ENCODE measurements around a stretch of chr6.

- PRO-cap, result no peak
Observed at GRCh38 chr6:163460029-163460767, 45.7 kb downstream of the QKI start.

DNA sequence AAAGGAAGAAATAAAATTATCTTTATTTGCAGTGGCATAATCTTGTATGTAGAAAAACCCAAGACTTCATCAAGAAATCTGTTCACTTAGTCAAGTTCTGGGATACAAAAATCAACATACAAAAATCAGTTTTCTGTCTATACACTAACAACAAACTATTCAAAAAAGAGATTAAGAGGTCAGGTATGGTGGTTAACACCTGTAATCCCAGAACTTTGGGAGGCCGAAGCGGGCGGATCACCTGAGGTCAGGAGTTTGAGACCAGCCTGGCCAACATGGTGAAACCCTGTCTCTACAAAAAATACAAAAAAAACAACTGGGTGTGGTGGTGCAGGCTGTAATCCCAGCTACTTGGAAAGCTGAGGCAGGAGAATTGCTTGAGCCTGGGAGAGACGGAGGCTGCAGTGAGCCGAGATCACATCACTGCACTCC lies 51.2 kb downstream of the QKI start:
- PRO-cap, result no peak

DNA sequence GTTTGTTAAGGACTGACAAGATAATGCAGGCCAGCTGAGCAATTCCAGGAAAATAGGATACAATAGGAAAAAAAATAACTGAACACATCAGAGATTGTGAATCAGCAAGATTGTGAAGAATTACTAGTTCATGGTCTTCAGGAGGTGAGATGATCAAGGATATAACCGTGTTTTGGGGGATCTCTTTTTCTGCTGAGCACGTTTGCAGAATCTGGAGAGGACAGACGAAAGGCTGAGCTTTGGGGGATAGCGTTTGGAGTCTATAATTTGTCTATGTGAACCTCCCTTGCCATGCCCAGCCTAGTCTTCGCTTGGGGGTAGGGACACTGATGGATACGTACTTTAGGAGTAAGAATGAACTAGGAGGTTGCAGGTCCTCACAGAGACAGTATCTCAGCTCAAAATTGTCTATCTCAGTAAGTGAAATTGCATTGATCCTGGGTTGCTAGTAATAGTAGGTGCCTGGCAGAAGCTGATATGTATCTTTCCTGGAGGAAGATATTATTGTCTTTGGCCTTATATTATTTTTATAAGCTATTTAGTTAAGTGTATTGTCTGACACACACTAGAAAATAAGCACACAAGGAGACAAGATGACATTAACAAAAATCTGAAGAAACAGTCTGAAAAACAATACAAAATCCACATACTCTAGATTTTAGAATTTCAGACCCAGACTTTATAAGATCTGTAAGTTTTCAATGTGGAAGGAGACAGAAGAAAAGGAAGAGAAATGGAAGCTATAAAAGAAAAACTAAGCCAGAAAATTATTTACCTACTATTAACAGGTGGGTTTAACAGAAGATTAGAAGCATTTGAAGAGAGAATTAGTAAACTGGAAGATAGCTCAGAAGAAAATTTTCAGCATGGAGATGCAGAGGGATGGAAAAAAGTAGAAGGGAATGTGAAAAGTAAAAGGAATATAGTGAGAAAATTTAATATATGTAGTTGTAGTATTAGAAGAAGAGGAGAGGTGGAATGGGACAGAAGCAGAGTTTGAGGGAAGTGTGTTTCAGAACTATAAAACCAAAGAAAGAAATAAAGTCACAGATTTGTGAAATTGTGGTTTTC lies 55.8 kb downstream of the QKI start:
- PRO-cap, result no peak

GRCh38 chr6:163474306-163474924 lies 59.9 kb downstream of the QKI start:
- PRO-cap, result no peak

DNA sequence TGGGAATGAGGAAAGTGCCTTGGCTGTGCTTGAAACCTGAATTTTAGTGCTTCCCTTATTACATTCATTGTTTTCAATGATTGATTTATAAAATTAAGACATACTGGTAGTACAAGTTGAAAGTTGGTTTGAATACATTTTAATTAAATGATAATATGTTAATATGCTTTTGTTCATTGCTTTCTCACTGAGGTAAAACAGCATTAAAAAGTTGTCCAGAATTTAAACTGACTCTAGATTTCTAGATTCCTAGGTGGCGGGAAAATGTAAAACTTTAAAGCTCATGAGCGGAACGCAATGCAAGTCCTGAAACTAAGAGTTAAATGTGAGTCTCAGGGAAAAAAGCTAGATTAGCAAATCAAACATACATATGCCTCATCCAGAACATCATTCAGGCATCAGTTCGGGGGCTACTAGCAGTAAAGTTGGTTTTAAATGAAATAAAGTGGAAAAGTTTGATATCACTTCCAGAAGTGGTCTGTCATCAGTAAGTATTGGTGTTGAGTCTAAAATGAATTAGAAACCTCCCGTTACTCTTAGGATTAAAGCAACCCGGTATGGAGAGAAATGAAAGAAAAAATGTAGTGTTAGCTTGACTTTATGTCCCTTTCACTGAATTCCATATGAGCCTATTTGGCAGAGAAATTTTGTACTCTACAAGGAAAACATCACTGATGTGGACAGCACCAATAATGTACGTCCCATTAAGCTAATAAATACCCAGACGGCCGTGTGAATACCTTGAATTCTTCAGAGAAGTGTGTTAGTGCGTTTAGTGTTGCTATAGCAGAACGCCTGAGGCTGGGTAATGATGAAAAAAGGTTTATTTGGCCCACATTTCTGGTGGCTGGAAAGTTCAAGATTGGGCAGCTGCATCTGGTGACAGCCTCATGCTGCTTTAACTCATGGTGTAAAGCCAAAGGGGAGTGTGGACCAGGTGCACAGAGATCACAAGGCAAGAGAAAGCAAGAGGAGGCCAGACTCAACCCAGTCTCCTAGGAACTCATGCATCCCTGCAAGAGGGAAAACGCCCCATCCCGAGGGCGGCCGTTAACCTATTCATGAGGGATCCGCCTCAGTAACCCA lies 164.2 kb downstream of the QKI start:
- PRO-cap, result unidirectional peak, plus-strand start at position 722 of the sequence

DNA sequence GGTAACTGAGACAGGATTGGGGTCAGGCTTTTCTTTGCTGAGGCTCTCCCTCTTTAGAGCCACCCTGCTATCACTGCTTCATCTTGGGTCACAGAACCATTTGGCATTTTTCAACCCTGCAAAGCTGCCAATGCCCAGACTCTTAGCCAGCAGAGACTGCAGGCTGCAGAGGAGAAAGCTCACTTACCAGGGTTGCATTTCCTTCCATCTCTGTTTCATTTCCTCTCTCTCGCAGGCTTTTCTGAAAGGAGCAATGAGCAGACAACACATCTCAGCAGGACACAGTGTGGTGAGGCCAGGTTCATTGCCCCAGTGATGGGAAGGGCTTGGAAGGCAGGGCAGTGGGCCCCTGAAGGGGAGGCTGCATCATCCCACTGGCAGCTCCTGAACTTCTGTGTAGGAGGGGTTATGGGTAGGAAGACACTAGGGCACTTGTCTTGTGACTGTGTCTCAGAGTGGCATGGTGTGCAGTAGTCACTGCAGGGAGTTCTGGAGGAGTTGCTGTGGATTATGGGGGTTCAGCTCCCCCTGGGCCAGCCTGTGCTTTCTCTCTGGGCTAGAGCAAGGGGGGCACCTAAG lies 246.7 kb downstream of the QKI start:
- PRO-cap, result no peak

DNA sequence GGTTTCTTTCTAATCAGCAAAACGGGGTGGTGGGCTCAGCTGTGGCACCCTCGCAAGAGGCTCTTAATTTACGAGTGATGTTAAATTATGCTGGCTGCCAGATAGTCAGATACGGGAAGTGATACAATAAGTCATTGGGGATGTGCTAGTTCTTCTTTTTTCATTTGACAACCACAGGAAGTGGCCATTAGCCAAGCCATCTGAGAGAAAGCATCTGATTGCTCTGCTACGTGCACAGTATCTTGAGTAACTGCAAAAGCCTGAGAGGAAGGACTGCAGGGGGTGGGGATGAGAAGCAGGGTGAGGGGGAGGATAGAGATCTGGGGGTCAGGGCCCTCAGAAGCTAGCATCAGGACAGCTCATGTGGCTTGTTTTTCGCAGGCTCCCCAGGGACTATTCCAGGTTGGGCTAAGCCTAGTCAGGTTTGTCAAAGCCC lies 253.2 kb downstream of the QKI start:
- PRO-cap, result no peak

DNA sequence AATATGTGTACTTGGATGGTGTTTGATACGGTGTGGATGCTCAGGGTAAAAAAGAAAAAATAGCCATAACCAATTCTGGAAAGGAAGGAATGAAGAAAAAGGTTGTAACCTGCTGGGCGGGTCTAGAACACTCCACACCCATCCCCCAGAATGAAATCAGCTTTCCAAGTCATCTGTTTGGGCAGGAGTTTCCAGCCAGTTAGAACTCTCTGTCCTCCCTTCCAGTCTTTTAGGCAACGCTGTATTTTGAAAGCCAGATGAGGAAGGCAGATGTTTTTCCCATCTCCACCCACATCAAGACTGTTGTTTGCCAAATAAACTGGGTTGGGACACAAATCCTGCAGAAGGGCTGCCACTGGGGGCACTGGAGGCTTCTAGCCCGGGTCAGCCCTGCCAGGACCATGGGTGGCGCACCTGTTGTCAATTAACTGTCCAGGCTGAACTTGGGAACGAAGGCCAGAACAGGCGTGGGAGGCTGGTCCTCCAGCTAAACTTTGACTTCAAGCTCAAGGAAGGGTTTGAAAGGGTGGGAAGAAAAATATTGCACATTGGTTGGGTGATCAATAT lies 297.1 kb downstream of the QKI start:
- PRO-cap, result no peak

GRCh38 chr6:163945702-163946338 lies 531.3 kb downstream of the QKI start:
- PRO-cap, result no peak

DNA sequence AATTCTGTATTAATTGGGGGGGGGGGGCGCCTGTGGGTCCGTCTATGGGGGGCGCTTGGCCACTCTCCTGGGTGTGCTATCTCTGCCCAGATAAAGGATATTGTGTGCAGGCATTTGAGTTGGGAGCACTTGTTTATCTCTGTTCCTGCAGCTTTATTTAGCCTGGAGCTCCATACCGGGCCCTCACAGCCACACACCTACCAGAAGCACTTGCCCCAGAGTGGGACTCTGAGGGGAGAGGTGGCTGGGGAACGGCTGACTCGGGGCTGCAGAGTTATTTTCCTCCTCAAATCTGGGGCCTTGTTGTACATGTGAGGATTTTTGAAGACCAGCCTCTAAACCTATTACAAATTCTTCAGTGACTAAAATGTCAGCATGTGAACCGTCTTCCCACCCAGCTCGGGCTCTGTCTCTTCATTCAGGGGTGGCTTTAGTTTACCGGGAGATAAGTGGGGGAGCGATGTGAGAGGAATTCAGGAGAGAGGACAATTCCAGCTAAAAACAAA lies 548.7 kb downstream of the QKI start:
- PRO-cap, result unidirectional peak, plus-strand start at position 226 of the sequence

DNA sequence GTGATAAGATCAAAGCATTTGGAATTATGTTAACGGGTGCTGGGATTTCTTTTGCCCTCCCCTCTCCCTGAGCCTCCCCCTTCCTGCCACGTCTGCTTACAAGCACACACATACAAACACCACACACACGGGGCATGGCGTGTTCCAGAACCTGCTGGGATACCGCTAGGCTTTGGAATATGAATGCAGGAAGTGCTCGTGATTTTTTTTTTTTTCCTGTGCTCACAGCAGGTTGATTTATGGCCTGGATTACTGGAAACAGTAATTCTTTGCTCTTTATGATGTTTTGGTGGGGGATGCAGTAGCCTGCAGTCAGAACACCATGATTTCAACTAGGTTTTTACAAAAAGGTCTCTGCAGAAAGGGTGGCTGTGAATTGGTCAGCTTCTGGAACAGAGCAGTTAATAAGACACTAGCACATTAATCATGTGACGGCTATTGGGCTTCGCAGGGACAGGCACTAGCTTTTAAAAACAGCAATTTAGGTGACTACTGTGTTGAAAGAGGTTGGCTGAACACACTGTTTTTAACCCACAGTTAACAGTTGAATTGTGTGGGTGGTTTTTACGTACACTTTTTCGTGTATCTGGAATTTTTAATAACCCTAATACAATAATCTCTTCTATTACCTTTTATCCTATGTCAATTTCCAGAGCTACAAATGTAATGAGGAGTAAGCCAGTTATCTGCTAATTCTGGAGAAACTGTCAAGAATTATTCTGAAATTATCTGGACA lies 551.5 kb downstream of the QKI start:
- PRO-cap, result no peak

DNA sequence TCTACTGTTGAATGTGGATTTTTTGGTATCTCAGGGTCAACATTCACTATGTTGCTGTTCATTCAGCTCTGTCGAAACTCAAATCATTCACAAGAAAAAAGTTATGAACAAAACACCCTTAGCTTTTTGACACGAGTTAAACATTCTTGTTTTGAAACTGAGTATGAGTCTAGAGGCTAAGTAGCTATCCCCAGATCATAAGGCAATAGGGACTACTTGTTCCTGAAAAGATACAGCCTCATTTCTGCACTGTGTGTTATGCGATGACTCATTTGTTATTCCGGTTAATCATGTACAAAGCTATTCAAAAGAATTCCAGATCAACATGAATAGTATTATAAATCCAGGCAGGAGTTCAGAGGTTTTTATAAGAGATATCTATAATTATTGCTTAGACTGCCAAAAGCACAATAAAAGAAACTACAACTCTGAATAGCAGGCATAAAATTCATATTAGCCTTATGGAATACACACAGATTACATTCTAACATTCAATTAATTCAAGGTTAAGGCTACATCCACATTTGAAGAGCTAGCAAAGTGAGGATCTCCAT lies 908.1 kb downstream of the QKI start:
- PRO-cap, result no peak

DNA sequence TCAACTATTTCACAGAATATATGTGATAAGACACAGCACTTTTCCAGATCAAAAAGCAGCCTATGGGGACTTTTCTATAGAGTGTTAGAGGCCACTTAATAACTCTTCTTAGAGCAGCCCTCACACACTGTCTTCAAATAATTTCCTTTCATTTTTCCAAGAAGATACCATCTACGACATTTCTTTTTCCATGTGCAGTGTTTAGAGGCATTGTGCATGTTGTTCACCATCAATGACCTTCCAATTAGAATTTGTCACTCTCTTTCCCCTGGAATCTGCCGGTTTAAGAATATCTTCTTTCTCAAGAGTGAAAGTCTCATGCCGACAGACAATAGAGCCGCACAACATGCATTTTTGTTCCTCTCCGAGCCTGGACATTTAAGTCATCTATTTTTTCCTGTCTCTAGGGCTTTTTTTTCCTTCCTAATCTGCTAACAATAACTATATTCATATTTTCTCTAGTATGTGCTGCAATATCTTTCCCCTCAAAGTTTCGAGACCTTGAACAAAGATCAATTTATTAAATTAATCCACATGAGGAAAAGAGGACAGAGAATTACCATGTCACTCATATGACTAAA lies 893.6 kb downstream of the C6orf118 start:
- PRO-cap, result no peak

DNA sequence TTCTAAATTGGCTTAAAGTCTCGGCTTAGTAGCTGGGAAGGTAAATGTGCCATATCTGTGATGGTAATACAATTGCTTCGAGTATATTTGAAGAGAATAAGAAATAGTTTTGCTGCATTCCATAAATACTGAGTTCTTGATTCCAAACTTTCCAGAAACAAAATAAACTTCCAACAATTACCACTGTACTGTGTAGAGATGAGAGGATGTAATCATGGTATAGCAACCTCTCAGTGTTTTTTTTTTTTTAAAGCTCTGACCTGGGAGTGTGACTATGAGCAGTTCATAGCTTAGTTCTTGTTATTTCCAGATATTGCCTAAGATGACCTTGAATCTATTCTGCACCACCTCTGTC lies 415.6 kb downstream of the C6orf118 start:
- PRO-cap, result no peak

- PRO-cap, result no peak
Observed at GRCh38 chr6:164929617-164930152, 379.7 kb downstream of the C6orf118 start.

DNA sequence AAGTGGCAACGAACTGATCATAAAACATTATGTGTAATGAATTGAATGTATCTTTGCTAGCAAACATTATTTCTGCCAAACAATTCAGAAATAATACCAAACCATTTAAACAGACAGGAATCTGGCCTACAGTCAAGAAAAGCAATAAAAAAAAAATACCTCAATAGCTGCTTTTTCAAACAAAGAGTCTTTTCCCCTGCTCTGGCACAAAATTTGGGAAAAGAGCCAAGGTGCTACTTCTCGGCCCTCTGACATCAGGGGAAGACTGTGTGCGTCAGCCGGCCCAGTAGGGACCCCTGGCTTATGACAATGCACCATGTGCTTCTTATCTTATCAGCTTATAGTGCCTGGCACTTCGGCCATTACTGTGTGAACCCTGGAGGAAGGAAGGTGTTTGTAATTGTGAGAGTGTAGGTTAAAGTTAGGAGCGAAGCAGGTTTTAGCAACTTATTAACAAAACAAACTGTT lies 89.4 kb downstream of the PDE10A start:
- PRO-cap, result no peak

GRCh38 chr6:165656700-165657145 lies 6.3 kb downstream of the PDE10A start:
- PRO-cap, result no peak

DNA sequence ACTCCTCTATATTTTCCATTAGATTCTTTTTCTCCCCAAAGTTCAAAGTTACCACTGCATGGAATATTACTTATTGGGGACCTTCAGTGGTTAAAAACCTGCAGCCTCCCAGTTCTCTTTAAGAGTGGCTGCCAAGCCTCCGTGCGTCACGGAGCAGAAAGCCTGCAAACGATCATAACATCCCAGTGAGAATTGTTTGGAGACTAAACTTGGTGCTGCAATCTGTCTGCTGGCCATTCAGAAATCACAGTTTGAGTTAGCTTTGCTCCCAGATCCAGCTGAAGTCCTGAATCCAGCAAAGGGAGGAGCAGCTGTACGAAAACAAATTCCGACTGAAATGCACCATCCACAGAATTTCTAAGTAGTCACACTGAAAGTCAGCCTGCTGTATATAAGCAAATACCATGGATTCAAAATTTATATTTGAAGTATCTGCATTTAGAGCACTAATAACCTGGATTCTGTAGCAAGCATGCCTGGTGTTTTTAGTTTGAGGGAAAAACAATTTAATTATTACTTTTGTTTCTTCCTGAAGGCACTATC lies 213.6 kb upstream of the PDE10A start:
- PRO-cap, result no peak

DNA sequence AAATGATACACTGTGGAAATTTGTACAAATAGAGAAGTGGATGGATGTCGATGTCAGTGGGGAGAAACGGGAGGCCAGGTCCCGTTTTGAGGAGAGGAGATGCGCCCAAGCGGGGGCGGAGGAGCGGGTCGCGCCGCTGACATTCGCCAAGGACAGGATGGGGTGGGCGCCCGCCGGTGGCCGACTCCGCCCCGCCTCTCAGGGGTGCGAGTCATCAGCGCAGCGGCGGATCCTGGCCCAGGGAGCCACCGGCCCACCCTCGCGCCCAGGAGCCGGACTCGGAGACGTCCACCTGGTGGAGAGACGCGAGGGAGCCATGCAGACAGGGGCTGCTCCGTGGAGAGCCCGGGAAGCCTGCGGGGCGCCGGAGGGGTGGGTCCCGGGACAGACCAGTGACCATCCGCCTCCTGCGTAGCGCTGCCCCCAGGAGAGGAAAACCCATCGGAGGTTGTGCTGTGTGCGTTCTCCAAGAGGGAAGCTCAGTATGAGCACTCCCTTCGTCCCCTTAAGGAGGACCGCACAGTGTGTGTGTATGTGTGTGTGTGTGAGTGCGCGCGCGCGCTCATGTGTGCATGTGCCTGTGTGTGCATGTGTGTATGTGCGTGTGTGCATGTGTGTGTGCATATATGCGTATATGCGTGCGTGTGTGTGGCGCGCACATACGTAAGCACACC lies 159.2 kb downstream of the TBXT start:
- PRO-cap, result no peak

DNA sequence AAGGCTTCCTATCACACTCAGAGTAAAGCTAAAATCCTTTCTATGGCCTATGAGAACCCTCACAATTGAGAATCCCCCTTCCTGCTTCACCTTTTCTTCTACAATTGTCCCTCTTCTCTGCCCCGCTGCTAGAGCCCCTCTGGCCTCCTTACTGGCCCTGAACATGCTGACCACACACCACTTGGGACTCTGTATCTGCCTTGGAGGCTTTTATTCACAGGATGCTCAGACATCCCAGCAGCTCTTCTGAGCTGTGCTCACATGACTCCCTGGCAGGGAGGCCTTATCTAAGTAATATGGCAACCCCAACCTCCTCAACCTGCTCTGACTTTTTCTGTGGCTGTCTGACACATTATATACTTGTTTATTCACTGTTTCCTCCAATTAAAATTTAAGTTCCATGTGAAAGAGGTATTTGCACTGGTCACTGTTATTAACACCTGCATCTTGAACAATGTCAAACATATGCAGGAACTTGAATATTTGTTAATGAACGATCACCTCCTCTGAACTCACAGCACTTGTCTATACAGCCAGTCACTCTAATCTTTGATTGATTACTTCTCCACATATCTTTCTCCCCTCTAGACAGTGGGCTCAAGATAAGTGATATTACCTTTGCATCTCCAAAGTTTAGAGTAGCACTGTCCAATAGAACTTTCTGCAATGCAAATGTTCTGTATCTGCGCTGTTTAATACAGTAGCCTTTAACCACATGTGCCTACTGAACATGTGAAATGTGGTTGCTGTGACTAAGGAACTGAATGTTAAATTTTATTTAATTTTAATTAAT lies 1.8 kb downstream of the SFT2D1 start:
- PRO-cap, result no peak